Peritoneum (tissue), 1 donor: Measurements from ENCODE around the gene LGALS9B.

DNA sequence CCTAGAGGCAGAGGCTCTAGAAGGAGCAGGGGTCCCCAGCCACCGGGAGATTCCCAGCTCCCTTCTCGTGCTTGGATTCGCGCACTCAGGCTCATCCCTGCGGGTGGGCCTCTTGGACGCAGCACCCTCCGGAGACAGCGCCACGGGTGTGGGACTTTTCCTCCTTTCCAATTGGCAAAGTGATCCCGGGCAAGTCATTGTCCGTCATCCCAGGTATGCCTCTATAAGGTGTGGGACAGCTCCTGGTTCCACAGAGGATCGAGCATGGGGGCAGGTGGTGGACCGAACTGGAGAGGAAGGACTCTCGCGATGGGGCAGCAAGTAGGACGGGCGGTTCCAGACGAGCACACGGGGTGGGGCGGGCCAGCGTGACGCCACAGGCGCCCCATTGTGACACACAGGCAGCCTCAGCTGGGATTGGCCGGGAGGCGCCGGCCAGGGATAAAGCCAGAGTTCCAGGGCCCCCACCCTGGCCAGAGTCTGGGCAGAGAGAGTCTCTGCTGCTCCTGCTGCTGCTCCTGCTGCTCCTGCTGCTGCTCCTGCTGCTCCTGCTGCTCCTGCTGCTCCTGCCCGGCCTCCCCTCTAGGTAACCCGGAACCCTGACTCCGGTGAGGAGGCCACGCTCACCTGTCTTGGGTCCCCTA is 38.6 kb upstream of the SLC47A1 start:
- PRO-cap = no peak

- PRO-cap = no peak
Observed at GRCh38 chr17:19561831-19562268, 28.2 kb downstream of the SLC47A1 start.

GRCh38 chr17:19570760-19571263 is 37.2 kb downstream of the SLC47A1 start:
- PRO-cap = no peak

GRCh38 chr17:19578488-19579289 is 45.0 kb downstream of the SLC47A1 start:
- PRO-cap = no peak

DNA sequence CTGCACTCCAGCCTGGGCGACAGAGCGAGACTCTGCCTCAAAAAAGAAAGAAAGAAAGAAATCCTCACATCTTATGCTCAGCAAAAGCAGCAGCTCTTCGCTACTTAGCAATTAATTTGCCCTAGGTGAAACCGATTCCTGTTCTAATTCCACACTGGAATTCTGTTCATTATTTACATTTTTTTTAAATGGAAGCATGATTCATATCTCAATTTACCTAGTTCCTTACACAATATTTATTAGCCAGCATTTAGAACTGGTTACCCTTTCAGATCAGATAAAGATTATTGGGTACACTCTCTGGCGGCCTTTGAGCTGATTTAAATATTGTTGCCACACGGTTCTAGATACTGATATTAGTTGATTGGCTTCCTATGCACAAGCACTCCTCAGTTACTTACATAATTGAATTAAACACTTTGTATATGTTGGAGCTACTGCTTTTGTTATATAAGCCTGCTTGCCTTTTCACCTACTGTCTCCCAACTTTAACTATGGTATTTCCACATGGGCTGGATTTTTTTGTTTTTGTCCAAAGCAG is 4.1 kb upstream of the ALDH3A2 start:
- PRO-cap = no peak

DNA sequence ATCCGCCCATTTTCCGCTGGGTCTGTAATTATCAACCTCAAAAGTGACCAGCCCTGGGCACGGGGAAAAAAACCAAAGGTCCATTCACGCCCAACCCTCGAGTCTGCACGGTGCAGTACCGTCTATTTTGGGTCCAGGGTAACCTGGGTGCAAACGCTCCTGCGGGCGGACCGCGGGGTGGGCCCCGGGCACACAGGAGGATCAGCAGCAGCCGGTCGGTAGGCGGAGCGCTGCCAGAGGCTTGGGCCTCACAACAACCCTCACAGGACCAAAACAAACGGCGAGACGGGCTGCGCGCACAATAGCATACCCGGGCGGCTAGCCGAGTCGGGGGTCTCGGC is 859 bp downstream of the ULK2 start:
- PRO-cap = no peak

DNA sequence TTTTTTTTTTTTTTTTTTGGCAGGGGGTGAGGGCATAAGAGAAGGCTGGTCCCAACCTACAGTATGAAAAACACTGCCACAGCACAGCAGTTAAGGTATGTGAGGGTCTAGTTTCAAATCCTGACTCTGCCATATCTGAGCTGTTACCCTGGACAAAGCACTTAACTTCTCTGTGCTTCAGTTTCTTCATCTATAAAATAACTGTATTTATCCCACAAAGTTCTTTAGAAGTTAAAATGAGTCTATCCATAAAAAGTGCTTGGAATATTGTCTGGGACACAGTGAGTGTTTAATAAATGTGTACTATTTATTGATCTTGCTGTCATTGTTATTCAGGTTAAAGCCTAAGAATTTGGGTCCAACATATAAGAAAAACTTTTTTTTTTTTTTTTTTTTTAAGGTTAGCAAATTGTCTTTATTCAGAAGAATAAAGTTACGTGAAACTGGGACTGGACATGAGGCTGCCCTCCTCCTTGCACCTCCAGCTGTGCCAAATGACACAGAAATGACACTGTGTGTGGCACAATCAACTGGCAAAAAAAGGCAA is 31.3 kb downstream of the AKAP10 start:
- PRO-cap = no peak

DNA sequence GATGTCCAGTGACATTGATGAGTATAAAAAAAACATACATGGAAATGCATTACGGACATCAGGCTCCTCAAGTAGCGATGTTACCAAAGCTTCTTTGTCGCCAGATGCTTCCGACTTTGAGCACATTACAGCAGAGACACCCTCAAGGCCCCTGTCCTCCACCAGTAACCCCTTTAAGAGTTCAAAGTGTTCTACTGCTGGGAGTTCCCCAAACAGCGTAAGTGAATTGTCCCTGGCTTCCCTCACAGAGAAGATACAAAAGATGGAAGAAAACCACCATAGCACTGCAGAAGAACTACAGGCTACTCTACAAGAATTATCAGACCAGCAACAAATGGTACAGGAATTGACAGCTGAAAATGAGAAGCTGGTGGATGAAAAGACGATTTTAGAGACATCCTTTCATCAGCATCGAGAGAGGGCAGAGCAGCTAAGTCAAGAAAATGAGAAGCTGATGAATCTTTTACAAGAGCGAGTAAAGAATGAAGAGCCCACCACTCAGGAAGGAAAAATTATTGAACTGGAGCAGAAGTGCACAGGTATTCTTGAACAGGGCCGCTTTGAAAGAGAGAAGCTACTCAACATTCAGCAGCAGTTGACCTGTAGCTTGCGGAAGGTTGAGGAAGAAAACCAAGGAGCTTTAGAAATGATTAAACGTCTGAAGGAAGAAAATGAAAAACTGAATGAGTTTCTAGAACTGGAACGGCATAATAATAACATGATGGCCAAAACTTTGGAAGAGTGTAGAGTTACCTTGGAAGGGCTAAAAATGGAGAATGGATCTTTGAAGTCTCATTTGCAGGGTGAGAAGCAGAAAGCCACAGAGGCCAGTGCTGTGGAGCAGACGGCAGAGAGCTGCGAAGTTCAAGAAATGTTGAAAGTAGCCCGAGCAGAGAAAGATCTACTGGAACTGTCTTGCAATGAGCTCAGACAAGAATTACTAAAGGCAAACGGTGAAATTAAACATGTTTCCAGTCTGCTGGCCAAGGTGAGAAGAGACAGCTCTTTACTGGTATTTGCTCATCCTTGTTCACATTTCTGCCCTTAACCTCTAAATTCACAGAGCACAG is 196.1 kb downstream of the SPECC1 start:
- PRO-cap = no peak

- PRO-cap = no peak
Observed at GRCh38 chr17:20300030-20301130, 167.0 kb downstream of the LGALS9B start.

DNA sequence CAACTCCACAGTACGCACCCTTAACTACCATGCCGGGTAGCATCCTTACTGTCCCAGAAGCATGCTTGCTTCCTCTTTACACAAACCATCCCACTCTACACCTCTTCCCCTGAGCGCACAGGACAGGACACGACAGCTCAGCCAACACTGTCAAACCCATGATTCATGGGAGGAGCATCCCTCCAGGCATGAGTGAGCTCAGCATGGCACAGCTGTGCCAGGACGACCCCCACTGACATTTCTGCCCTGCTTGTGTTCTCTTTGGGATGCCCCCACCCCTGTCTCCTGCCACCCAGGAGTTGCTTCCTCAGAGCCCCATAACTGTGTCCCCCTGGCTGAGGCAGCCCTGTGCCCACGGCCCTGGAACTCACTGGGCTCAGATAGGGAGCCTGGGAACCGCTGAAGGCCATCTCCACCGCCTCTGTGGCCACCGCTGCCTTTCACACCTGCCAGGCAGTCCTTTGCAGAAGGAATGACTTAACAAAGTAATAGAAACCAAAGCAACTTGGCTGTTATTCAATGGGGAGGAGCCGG is at the start of gene LGALS9B:
Gene LGALS9B (minus strand): TSS at position 479 of the 534 bp plus-strand sequence.
- PRO-cap = no peak

- PRO-cap = no peak
Observed at GRCh38 chr17:20867728-20868391, 175.0 kb downstream of the USP22 start.

GRCh38 chr17:20920717-20921333 is 122.0 kb downstream of the USP22 start:
- PRO-cap = no peak

GRCh38 chr17:21001315-21002493 is 41.1 kb downstream of the USP22 start:
- PRO-cap = no peak

DNA sequence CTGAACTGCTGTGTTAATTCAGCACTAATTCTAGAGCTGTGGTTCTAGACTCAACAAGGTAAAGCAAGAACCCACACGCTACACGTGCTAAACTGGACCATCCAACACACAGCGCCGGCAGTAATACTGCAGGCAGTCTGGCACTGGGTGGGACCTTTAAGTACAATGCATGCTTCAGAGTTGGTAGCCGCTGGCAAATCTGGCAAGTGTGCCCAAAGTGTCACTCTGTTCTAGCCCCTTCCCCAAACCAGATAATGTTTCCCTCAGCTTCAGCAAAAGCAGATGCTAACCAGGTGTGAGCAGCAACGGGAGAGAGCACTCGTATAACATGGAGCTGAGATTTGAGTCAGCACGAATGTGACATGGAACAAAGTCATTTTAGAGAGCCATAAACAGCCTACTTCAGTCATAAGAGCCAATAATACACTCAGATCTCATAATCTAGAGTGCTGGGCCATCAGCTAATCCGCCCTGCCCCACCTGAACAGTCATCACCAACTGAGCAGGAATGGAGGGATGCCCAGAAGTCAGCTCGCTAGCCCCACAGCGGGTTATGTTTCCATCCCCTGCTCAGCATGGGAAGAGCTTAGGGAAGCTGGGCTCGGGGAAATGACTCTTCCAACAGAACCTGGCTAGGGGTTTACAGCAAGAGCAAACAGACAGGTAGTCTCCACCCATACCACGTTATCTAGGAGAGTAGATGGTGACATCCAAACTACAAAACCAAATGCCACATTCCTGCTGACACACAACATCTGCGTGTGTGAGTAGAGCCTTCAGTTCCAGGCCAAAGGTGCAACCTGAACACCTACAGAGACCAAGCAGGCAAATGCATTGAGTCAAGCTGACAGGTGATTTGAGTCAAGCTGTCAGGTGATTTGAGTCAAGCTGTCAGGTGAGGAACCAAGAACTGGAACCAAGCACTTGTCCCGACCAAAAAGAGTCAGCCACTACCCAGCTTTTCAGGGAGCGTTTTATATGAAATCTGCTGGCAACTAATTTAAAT is 2.2 kb downstream of the TMEM11 start:
- PRO-cap = no peak

GRCh38 chr17:21275733-21276521 is 8.6 kb upstream of the MAP2K3 start:
- PRO-cap = no peak

DNA sequence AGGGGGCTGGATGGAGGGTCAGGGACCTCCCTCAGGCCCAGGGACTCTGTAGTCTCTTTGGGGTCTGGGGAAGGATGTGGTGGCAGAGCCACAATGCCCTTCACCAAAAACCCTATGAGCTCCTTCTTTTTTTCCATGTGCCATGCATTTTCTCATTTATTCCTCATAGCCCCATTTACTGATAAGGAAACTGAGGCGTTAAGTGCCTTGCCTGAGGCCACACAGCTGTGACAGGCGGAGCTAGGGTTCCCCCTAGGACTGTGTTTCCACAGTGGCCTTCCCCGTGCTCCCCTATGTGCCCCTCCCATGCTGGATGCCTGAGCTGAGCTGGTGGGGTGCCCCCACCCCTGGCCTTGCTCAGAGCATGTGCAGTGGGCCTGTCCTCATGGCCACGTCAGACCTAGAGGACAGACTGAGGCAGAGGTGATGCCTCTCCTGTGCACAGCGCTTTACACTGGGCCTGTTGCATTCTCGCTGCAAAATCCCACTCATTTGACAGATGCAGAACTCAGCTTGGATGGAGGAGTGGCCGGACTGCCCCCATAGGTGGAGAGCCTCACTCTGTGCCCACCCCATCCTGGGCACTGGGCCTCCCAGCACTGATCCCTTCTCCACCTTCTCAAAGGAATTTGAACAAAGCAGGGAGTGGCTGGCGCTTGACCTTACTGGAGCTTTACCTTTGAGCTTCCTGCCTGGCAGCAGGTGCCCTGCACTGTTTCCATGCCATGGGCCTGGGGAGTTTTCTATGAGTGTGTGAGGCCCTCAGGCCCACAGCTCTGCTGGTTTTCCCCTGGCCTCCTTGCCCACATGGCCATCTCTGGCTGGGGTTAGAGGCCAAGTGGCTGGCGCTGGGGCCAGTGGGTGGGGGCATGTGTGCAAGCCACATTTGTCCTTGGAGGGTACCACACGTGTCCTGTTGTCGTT is 2.6 kb downstream of the MAP2K3 start:
- PRO-cap = no peak

DNA sequence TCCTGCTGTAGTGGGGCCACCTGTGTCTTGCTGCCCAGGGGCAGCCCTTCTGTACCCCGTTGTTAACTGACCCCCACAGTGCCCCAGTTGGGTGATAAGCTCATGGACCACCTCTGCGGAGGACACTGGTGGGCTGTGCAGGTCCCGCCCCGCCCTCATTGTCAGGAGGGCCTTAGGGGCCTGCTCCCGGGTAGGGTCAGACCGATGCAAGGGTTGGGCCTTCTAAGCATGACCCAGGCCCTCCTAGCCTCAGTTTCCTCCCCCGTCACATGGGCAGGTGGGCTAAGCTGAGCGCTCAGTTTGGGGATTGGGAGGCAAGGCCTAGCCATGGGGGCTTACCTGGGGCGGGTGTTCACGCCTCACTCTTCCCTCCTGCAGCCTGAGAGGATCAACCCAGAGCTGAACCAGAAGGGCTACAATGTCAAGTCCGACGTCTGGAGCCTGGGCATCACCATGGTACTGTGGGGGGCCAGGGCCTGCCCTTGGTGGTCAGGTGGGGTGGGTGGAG is 20.2 kb downstream of the MAP2K3 start:
- PRO-cap = no peak

GRCh38 chr17:22523975-22524819 is 831.9 kb downstream of the KCNJ18 start:
- PRO-cap = no peak

GRCh38 chr17:27295621-27296109 is 1.8 kb downstream of the WSB1 start:
- PRO-cap = no peak

GRCh38 chr17:27299107-27299406 is 5.1 kb downstream of the WSB1 start:
- PRO-cap = no peak